ENCODE results near the genes OXER1, THADA and DYNC2LI1.

GRCh38 chr2:41965738-41966187 lies 82.1 kb upstream of the PKDCC start:
- RAMPAGE, long total RNA, result no peak
- RRBS, 2 experiments, result no CpG with 5 or more reads among the region's 2 CpGs
CAGE:
- cytosol, long polyA minus RNA, result no peak
- cytosol, long polyA plus RNA, result no peak
- long polyA plus RNA, result no peak
- nucleolus, long total RNA, result no peak
- nucleus, long polyA plus RNA, result no peak
- nucleus, long total RNA, result no peak

GRCh38 chr2:42030041-42030625 lies 17.7 kb upstream of the PKDCC start:
- RAMPAGE, long total RNA, result no peak
- RRBS, 2 experiments, result no CpG with 5 or more reads among the region's 17 CpGs
CAGE:
- cytosol, long polyA minus RNA, result no peak
- cytosol, long polyA plus RNA, result no peak
- long polyA plus RNA, result no peak
- nucleolus, long total RNA, result no peak
- nucleus, long polyA plus RNA, result no peak
- nucleus, long total RNA, result no peak

- RAMPAGE, long total RNA, result no peak
- RRBS, 2 experiments, result no CpG with 5 or more reads among the region's 3 CpGs
CAGE:
- cytosol, long polyA minus RNA, result no peak
- cytosol, long polyA plus RNA, result no peak
- long polyA plus RNA, result no peak
- nucleolus, long total RNA, result no peak
- nucleus, long polyA plus RNA, result no peak
- nucleus, long total RNA, result no peak
These were observed 8.0 kb downstream of the PKDCC start for GRCh38 chr2:42055558-42056391.

GRCh38 chr2:42060956-42061685 lies 13.3 kb downstream of the PKDCC start:
- RAMPAGE, long total RNA, result no peak
- RRBS, 2 experiments, result no CpG with 5 or more reads among the region's 12 CpGs
CAGE:
- cytosol, long polyA minus RNA, result no peak
- cytosol, long polyA plus RNA, result no peak
- long polyA plus RNA, result no peak
- nucleolus, long total RNA, result no peak
- nucleus, long polyA plus RNA, result no peak
- nucleus, long total RNA, result no peak

- RAMPAGE, long total RNA, result no peak
CAGE:
- cytosol, long polyA minus RNA, result no peak
- cytosol, long polyA plus RNA, result no peak
- long polyA plus RNA, result no peak
- nucleolus, long total RNA, result no peak
- nucleus, long polyA plus RNA, result no peak
- nucleus, long total RNA, result no peak
These were observed 24.6 kb downstream of the EML4 start for GRCh38 chr2:42193696-42194266.

- RAMPAGE, long total RNA, result no peak
- RRBS, 2 experiments, result no CpG with 5 or more reads among the region's 5 CpGs
CAGE:
- cytosol, long polyA minus RNA, result no peak
- cytosol, long polyA plus RNA, result no peak
- long polyA plus RNA, result no peak
- nucleolus, long total RNA, result no peak
- nucleus, long polyA plus RNA, result no peak
- nucleus, long total RNA, result no peak
These were observed at the start of gene OXER1 for GRCh38 chr2:42763861-42764414. TSS of gene OXER1 (minus strand) at chr2:42764135.

DNA sequence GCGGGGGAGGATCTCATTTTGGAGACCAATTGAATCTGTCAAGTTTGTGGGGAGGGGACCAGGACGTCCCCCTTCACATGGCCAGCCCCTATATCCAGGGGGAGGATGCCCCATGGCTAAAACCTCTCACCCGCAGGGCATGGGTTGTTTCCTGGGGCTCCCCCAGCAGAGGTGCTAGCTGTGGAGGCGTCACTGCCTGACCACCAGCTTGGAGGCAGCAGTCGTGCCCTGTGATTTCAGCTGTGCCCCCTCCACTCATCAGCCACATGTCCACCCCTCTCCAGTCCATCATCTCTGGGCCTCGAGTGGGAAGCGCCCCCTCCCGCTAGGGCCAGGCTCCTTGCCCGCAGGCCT lies 4.3 kb downstream of the HAAO start:
- RAMPAGE, long total RNA, result no peak
- RRBS, 2 experiments, result no CpG with 5 or more reads among the region's 9 CpGs
CAGE:
- cytosol, long polyA minus RNA, result no peak
- cytosol, long polyA plus RNA, result no peak
- long polyA plus RNA, result no peak
- nucleolus, long total RNA, result no peak
- nucleus, long polyA plus RNA, result no peak
- nucleus, long total RNA, result no peak

GRCh38 chr2:42863949-42864305 lies 71.5 kb upstream of the HAAO start:
- RAMPAGE, long total RNA, result no peak
- RRBS, 2 experiments, result 89 to 96% methylated on average over 2 of the region's 8 CpGs
CAGE:
- cytosol, long polyA minus RNA, result no peak
- cytosol, long polyA plus RNA, result no peak
- long polyA plus RNA, result no peak
- nucleolus, long total RNA, result no peak
- nucleus, long polyA plus RNA, result no peak
- nucleus, long total RNA, result no peak

DNA sequence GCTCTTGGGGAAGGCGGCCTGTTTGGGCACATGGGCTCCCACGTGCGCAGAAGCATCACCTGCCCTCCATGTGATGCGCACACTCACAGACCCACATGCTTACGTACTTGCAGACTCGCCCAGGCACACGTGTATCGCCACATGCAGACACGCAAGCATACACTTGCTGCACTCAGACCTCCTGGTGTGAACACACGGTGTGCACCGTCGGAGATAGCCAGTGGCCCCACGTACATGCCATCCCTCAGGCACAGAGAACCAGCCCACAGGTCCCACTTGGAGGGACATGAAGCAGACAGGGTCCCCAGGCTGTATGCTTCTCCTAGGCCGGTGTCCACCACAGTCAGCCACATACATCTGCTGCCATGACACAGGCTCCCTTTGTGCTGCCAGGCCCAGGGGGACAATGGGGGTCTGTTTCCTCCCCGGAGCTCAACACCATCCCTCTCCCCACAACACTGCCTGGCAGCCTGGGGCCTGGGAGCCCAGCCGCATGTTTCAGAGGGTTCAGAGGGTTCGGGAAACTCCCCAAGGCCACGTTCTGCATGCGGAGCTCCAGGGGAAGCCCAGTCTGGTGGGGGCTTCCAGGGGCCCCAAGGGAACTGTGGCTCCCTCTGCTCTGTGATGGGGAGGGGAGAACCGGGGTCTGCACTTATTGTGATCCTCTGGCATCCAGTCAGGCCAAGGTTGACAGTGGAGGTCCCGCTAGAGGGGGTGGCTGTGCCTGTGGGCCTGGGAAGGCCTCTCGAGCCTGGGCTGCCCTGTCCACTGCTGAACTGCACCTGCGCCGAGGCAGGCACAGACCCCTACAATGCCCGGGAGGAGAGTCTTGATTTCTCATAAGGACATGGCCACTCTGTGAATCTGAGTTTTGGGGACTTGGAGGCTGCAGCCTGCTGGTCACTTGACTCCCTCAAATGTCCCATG lies 208.1 kb upstream of the HAAO start:
- RAMPAGE, long total RNA, result no peak
- RRBS, 2 experiments, result 5 to 20% methylated on average over 1 to 2 of the region's 25 CpGs
CAGE:
- cytosol, long polyA minus RNA, result no peak
- cytosol, long polyA plus RNA, result no peak
- long polyA plus RNA, result no peak
- nucleolus, long total RNA, result no peak
- nucleus, long polyA plus RNA, result no peak
- nucleus, long total RNA, result no peak

DNA sequence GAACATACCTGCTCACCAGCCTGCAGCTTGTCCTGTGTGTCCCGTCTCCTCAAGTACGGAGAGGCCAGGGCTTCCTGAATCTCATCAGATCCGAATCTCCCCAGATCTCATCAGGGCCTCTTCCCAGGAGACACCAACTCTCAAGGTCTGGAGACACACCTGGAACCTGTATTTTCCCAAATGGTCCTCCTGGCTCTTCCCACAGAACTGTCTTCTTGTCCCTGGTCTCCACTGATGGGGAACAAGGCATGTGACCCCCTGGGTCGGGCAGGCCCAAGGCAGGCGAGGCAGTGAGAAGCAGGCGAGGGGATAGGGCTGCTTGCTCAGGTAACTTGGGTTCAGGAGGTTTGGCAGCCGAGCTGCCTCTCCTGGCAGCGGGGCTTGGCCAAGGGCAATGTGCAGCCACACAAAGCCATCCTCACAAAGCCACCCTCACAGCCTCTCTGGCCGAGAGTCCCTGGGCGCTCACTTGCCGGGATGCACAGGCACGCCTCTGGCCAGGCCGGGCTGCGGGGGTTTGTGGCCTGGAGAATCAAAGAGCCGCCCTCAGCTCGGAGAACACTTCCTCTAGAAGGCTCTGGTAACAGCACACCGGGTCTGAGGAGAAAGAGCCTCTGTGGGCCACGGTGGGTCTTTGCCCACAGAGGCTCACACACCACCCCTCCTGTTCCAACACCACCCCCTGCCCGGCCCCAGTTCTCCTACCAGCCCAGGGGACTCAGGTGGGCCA lies 187.1 kb downstream of the ZFP36L2 start:
- RAMPAGE, long total RNA, result no peak
- RRBS, 2 experiments, result 15 to 39% methylated on average over 1 to 3 of the region's 19 CpGs
CAGE:
- cytosol, long polyA minus RNA, result no peak
- cytosol, long polyA plus RNA, result no peak
- long polyA plus RNA, result no peak
- nucleolus, long total RNA, result no peak
- nucleus, long polyA plus RNA, result no peak
- nucleus, long total RNA, result no peak

DNA sequence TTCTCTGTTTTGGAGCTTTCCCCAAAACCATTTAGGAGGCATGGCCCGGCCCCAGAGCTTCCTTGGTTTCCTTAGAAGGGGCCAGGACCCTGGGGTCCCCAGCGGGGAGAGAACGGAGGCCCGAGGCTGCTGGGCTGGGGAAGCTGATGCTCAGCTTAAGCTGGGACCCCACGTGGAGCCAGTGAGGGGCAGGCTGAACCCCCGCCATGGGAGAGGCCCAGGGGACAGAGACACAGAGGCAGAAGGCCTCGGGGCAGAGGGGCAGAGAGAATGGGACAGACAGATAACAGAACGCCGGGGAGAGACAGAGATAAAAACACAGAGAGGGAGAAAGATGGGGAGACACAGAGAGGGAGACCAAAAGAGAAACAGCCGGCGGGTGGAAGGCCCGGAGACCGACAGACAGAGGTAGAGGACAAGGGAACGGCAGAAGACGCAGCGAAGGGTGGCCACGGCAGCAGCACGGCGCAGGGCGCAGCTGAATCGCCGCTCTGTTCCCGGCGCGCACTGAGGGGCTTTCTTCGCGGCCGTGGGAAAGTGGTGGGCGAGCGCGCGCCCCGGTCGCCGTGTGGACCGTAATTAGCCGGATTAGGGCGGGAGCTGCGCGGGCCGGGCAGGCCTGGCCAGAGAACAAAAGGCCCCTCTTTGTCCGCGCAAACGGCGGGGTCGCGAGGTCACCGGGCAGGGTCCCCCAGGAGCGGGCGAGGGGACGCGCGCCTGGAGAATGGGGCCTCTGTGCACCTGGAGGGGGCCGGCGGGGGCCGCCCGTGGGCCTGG lies 158.5 kb downstream of the ZFP36L2 start:
- RAMPAGE, long total RNA, result no peak
- RRBS, 2 experiments, result 80 to 83% methylated on average over 25 to 31 of the region's 57 CpGs
CAGE:
- cytosol, long polyA minus RNA, result no peak
- cytosol, long polyA plus RNA, result no peak
- long polyA plus RNA, result no peak
- nucleolus, long total RNA, result no peak
- nucleus, long polyA plus RNA, result no peak
- nucleus, long total RNA, result no peak

DNA sequence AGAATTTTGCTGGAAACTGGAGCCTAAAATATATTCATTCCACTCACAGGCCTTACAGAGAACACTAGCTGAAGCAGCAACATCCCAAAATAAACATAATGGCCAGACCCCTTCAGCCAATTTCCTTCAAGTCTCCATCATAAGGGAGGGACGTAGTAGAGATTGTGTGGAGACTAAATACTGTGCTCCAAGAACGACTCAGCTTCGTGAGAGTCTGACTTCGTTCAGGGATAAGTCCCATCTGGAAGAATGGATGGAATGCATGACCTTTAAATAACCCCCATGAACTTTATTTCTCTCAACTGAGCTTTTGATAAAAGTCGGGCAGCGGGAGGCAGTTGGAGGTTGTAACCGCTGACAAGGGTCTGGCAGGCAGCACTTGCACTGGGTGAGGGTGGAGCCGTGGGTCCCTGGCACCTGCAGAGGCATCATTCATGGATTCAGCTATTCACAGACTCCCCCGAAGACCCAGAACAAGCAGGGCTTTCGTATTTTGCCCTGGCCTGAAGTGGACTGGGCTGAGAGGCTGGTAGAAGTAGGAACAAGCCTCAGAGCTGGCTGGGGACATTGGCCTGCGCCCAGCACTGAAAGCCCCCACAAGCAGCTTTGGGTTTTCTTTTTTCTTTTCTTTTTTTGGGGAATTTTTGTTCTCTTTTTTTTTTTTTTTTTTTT lies 115.9 kb downstream of the ZFP36L2 start:
- RAMPAGE, long total RNA, result no peak
- RRBS, 2 experiments, result no CpG with 5 or more reads among the region's 11 CpGs
CAGE:
- cytosol, long polyA minus RNA, result no peak
- cytosol, long polyA plus RNA, result no peak
- long polyA plus RNA, result no peak
- nucleolus, long total RNA, result no peak
- nucleus, long polyA plus RNA, result no peak
- nucleus, long total RNA, result no peak

GRCh38 chr2:43184268-43184905 lies 42.0 kb downstream of the ZFP36L2 start:
- RAMPAGE, long total RNA, result no peak
- RRBS, 2 experiments, result no CpG with 5 or more reads among the region's 13 CpGs
CAGE:
- cytosol, long polyA minus RNA, result no peak
- cytosol, long polyA plus RNA, result no peak
- long polyA plus RNA, result no peak
- nucleolus, long total RNA, result no peak
- nucleus, long polyA plus RNA, result no peak
- nucleus, long total RNA, result no peak

DNA sequence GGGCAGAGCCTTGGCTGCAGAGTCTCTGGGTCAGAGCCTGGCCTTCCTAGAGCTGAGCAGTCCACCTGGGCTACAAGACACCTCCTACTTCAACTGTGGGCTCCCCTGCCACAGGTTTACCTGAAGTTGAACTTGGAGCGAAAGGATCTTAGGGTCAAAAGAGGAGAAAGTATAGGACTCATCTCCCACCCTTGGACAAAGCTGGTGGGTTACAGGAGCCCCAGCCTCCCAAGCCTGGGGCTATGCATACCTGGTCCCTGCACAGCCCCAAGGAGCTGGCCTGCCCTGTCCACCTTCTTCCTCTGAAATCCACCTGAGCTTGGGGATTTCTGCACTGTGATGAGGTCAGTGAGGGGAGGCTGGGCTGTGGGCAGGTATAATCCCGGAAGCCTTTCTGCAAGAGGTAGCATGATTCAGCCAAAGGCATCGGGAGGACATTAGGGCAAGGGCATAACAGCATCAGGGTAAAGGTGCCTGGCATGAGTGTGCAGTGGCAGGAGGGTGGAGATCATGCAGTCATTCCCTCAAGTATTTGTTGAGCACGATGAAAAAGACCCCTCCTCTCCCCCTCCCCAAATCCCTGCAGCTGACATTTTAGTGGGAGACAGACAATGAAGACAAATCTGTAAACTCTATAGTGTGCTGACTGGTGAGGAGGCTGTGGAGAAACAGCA lies 18.9 kb downstream of the ZFP36L2 start:
- RAMPAGE, long total RNA, result no peak
- RRBS, 2 experiments, result no CpG with 5 or more reads among the region's 4 CpGs
CAGE:
- cytosol, long polyA minus RNA, result no peak
- cytosol, long polyA plus RNA, result no peak
- long polyA plus RNA, result no peak
- nucleolus, long total RNA, result no peak
- nucleus, long polyA plus RNA, result no peak
- nucleus, long total RNA, result no peak

GRCh38 chr2:43267341-43267897 lies 41.0 kb upstream of the ZFP36L2 start:
- RAMPAGE, long total RNA, result no peak
- RRBS, 2 experiments, result no CpG with 5 or more reads among the region's 8 CpGs
CAGE:
- cytosol, long polyA minus RNA, result no peak
- cytosol, long polyA plus RNA, result no peak
- long polyA plus RNA, result no peak
- nucleolus, long total RNA, result no peak
- nucleus, long polyA plus RNA, result no peak
- nucleus, long total RNA, result no peak

- RAMPAGE, long total RNA, result no peak
- RRBS, 2 experiments, result no CpG with 5 or more reads among the region's 14 CpGs
CAGE:
- cytosol, long polyA minus RNA, result no peak
- cytosol, long polyA plus RNA, result no peak
- long polyA plus RNA, result no peak
- nucleolus, long total RNA, result no peak
- nucleus, long polyA plus RNA, result no peak
- nucleus, long total RNA, result no peak
These were observed 74.5 kb upstream of the ZFP36L2 start for GRCh38 chr2:43300515-43301702.

GRCh38 chr2:43323855-43325083 lies 97.9 kb upstream of the ZFP36L2 start:
- RAMPAGE, long total RNA, result no peak
- RRBS, 2 experiments, result no CpG with 5 or more reads among the region's 12 CpGs
CAGE:
- cytosol, long polyA minus RNA, result no peak
- cytosol, long polyA plus RNA, result no peak
- long polyA plus RNA, result no peak
- nucleolus, long total RNA, result no peak
- nucleus, long polyA plus RNA, result no peak
- nucleus, long total RNA, result no peak

GRCh38 chr2:43595513-43596255 lies at the start of gene THADA:
TSS of gene THADA (minus strand) at chr2:43596038.
- RAMPAGE, long total RNA, result start-site peak on the minus strand at chr2:43595951-43596046, 95 and 400 reads in 2 replicates
- RRBS, 2 experiments, result 1% methylated on average over 10 to 14 of the region's 50 CpGs
CAGE:
- cytosol, long polyA minus RNA, result start-site peak on the minus strand at chr2:43595951-43595974, 66 reads; start-site peak on the minus strand at chr2:43596038-43596046, 234 reads; start-site peak on the plus strand at chr2:43596186-43596194, 22 reads
- cytosol, long polyA plus RNA, result start-site peak on the minus strand at chr2:43595959-43595998, 97 and 91 reads in 2 replicates
- long polyA plus RNA, result start-site peak on the minus strand at chr2:43595939-43596046, 102 and 424 reads in 2 replicates
- nucleolus, long total RNA, result no peak
- nucleus, long polyA plus RNA, result start-site peak on the minus strand at chr2:43595939-43596030, 262 and 673 reads in 2 replicates
- nucleus, long total RNA, result no peak

- RAMPAGE, long total RNA, result start-site peak on the plus strand at chr2:43774053-43774111, 276 and 566 reads in 2 replicates
- RRBS, 2 experiments, result no CpG with 5 or more reads among the region's 33 CpGs
CAGE:
- cytosol, long polyA minus RNA, result no peak
- cytosol, long polyA plus RNA, result no peak
- long polyA plus RNA, result no peak
- nucleolus, long total RNA, result no peak
- nucleus, long polyA plus RNA, result start-site peak on the plus strand at chr2:43774055-43774091, 123 and 125 reads in 2 replicates
- nucleus, long total RNA, result no peak
These were observed at the start of gene DYNC2LI1 for GRCh38 chr2:43773667-43774659. TSS of gene DYNC2LI1 (plus strand) at chr2:43774039.

Data from GM12878 (cell line).